ENCODE data around the genes MELTF and RUBCN.

- PRO-cap, result no peak
Measured at GRCh38 chr3:196741335-196741677, 1.6 kb downstream of the PAK2 start.

DNA sequence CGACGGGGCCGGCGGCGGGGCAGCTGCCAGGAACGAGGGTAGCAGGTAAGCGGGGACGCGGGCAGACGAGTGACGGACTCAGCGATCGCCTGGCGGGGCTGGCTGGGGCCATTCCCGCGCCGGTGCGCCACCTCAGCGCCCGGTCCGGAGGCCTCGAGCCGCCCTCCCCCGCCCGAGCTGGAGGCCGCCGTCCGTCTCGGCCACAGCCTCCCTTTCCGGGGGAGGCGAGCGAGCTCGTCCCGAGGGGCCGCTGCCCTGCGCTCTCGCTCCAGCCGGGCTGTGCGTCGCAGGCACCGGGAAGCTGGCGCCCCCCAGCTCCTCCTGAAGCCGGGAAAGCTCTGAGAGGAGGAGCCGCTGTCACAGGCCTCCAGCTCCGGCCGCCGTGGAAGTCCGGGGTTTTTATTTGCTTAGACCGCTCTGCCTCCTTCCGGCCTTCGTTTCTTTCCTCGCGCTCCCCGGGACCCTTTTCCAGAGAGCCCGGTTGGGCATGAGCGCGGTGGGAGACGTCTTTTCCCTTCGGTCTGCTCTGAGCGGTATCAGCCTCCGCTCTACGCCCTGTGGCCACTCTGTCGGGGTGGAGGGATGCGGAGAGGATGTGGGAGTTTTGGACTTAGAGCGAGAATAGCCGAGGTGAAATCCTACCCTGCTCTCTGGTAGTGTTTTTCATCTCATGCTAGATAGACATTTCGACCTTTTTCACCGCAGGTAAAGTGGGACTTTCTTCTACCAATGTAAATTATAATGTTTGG lies 483 bp downstream of the SENP5 start:
- PRO-cap, result no peak

- PRO-cap, result unidirectional peak, minus-strand start at chr3:197029797
Measured at GRCh38 chr3:197029268-197030430, at the start of gene MELTF. Gene MELTF, minus strand, starts transcription at chr3:197029817.

DNA sequence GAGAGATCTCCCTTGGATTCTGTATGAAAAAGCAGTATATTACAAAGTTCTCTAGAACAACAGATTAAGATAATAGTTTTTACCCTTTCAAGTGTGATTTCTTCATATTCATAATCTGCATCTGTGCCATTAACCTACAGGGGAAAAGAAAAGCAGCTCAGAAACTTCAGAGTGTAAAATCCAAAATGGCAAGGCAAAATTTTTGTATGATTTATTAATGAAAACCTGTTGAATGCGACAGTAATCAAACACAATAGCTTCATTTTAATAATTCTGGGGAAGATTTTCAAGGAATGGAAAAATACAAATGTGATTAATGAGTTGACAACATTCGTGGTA lies 113.0 kb upstream of the MELTF start:
- PRO-cap, result no peak

GRCh38 chr3:197298909-197299498 lies 592 bp upstream of the DLG1 start:
- PRO-cap, result unidirectional peak, plus-strand start at chr3:197299102; bidirectional peak, plus-strand start at chr3:197299380, minus-strand start at chr3:197299317

- PRO-cap, result no peak
Measured at GRCh38 chr3:197371917-197372807, 73.8 kb upstream of the DLG1 start.

- PRO-cap, result no peak
Measured at GRCh38 chr3:197401756-197402209, 103.4 kb upstream of the DLG1 start.

DNA sequence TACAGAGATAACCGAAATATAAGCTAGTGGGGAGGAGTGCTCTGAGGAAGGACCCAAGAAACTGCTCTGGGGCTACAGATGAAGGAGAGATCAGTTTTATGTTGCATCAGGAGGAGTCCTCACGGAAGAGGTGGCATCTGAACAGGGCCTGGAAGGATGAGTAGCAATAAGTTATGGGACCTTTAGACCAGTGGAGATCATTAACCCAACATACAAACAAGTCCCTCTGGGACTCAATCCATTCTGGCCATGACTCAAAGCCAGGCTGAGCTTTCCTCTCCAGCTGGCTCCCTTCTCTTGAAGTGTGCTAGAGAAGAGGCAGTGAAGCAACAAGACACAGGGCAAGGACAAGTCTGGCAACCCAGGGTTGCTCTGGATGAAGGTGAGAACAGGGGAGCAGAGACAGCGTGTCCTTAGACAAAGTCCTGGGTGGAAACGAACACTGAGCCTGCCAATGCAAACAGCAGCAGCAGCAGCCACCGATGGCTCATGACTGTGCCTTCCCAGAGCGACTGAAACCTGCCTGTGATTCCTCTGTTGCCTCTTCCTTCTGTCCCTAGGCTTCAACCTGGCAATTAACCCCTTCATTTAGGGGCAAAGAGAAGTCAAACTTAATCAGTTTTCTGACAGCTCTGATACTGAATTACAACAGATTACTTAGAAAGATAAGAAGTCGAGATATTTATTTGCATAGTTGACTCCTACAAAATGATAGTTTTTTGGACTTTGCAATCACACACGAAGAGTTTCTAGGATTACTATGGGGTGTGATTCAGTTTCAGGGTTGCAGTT lies 86.8 kb downstream of the BDH1 start:
- PRO-cap, result unidirectional peak, plus-strand start at position 241 of the sequence; unidirectional peak, plus-strand start at position 310 of the sequence; unidirectional peak, minus-strand start at position 514 of the sequence

DNA sequence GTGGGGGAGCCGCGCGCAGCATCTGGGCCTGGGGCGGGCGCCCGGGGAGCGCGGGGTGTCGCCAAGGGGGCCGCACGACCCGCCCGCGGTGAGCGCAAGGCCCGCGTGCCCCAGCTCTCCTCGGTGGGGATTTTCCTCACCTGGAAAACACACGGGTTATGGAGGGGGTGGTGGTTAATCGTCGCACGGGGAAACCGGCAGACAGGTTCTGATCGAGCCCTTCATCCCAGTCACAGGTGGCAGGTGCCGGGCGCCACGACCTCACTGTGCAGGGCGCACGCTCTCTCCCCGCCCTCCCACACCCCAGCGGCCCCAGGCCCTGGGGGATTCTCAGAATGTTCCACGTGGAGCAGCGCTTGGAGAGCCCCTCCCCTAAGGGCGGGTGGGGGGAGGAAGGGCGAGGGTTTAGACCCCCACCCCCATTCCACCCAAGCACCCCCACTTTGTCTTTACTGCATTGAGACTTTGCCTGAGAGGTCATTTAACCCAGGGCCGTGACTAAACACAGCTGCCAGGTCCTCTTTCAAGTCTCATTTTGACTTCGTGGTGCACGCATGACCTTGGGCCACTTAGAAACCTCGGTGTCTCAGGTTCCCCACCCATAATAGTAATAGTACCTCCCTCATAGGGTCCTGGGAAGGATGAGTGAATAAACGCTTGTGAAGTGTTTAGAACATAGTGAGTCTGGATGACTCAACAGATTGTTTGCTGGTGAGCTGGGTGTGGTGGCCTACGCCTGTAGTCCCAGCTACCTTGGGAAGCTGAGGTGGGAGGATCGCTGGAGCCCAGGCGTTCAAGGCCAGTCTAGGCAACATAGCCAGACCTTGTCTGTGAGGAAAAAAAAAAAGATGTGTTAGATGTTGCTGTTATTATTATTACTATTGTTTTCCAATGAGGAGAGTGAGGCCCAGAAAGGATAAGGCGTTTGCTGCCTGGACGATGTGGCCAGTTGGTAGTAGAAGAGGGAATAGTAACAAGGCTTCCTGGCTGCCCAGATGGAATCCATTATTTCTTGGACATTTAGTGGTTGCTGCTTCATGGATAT lies 56.5 kb downstream of the BDH1 start:
- PRO-cap, result no peak

DNA sequence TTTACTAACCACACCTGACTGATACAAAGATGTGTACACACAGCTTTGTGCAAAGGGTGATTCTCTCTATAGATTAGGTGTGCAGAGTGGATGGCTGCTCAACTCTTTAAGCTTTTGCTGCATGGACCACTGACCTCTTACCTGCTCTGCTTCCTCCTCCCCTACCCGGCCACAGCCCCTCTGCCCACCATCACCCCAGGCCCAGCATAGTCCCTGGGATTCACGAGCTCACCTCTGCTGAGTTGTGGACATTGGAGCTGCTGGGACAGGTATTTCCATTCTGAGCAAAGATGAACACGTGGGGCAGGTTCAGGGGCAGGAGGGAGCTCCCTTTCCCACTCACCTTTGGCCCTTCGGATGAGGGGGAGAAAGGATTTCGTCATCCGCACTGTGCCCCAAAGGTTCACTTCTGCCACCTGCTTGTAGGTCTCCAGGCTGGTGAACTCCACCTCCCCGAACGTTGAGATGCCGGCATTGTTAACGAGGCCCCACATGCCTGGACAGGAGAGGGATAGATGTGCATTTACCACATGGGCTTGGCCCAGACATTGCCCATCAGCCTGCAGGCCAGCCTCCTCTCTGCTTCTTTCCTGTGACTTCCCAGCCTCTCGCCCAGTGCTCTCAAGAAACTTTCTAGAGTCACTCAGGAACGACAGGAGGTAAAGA lies 41.7 kb downstream of the BDH1 start:
- PRO-cap, result no peak

- PRO-cap, result no peak
Measured at GRCh38 chr3:197664457-197665203, 72.1 kb downstream of the RUBCN start.

- PRO-cap, result unidirectional peak, minus-strand start at chr3:197736711; bidirectional peak, plus-strand start at chr3:197737133, minus-strand start at chr3:197736914
Measured at GRCh38 chr3:197736616-197737449, at the start of gene RUBCN. Gene RUBCN, minus strand, starts transcription at chr3:197736904.

GRCh38 chr3:197949195-197949988 lies 598 bp upstream of the RPL35A start:
- PRO-cap, result unidirectional peak, minus-strand start at chr3:197949748; bidirectional peak, plus-strand start at chr3:197950214, minus-strand start at chr3:197949905

Data from left colon (tissue), 1 donor.